SUDHL5 (cell line): Measurements from ENCODE around the genes CASZ1 and EXOSC10.

DNA sequence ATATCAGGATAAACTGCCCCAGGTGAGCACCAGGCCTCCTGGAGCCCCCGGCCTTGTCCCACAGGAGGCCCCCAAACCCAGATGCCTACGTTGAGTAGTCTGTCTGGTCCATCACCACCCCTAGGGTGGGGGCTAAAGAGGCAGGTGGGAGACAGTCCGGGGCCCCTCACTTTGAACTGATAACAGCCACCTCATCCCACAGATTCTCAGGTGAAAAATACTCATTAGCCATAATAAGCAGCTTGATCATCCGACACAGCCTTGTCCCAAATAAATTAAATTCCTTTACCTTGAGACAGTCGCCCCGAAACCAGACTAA lies 103.4 kb downstream of the CASZ1 start:
- PRO-cap: no peak

- PRO-cap: no peak
Measured at GRCh38 chr1:10759173-10760338, 36.9 kb downstream of the CASZ1 start.

DNA sequence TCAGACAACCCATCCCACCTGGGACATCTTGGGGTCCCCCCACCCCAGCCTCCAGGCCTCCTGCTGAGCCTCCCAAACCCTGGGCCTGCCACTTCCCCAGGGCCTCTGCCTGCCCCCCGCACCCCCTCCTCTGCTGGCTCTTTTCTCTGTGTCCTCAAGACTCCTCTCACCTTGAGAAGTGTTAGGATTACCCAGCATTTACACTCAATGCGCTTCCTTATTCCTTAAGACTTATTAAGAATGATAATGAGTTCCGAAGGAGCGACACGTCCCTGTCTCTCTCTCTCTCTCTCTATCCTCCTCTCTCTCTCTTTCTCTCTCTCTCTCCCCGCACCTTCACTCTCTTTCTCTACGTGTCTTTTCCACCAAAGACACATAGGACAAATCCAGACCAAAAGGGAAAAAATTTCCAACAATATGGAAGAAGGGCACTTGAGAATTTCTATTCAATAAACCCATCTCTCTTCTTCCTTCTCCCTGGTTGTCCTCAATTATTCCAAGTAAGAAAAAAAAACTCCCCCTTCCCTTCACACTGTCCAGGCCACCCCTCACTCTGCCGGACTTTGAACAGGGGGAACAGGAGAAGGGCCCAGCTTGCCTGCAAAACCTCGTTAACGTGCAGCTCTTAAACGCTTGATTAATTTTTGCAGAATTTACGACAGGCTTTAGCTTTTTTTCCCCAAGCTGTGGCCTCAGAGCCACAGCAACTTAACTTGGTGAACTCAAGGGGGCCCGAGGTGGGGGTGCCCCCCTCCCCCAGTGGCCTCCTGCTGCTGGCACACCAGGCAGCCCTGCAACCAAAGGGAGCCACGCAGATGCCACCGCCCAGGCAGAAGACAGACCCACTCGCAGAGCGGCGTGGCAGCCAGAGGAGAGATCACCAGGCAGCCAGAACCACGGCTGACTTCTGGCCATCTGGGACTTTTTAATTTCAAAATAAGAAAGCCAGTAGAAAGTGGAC lies 6.9 kb downstream of the CASZ1 start:
- PRO-cap: no peak

DNA sequence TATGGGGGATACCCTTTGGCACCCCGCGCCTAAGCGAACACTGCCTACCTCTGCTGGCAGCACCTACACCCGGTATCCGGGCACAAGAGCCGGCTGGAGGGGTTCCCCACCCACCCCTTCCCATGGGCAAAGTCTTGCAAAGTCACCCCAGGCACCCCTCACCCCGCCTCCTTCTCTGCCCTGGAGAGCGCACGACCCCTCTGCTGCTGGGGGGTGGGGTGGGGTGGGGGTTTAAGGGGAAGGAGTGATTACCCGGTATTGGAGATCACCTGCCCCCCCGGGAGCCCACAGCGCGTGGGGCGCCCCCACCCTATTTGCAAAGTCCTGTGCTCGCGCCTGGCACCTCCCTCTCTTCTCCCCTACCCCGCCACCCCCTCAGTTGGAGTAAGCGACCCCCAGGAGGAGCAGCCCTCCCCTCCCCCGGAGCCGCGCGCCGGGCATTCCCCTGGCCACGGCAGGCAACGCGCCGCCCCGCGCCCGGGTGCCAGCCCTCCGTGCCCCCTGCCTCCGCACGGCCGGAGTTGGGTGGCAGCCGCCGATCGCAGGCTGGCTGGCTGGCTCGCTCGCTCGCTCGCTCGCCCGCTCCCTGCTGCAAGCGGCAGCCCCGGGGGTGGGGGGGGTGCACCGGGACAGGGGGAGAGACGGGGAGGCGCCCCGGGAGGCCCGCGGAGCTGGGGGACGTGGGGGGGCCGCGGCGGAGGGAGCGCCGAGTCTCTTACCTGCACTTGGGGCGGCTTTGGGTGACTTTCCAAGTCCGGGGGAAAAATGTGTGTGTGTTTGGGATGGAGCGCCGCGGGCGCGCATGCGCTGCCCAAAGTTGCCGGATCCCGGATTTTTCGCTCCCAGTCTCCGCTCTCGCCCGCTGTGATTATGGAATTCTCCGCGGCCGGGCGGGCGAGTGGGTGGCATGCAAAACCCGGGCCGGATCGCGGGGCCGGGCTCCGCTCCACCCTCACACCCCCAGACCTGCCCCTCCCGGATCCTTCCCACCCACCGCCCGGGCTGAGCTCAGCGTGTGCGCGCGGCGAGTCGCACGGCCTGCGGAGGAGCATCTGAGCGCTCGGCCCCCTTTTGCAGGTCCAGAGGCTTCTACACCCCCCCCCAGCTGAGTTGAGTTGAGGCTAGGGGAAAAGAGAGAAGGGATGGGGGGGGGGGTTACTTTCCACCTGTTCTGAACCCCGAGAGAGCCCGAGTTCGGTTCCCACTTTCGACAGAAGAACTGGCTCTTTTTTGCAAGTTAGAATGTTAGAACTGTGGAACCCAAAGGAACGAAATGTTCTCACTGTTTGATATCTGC lies at the start of gene CASZ1:
Gene CASZ1 (minus strand): TSS at position 802 of the 1,297 bp plus-strand sequence.
- PRO-cap: no peak

DNA sequence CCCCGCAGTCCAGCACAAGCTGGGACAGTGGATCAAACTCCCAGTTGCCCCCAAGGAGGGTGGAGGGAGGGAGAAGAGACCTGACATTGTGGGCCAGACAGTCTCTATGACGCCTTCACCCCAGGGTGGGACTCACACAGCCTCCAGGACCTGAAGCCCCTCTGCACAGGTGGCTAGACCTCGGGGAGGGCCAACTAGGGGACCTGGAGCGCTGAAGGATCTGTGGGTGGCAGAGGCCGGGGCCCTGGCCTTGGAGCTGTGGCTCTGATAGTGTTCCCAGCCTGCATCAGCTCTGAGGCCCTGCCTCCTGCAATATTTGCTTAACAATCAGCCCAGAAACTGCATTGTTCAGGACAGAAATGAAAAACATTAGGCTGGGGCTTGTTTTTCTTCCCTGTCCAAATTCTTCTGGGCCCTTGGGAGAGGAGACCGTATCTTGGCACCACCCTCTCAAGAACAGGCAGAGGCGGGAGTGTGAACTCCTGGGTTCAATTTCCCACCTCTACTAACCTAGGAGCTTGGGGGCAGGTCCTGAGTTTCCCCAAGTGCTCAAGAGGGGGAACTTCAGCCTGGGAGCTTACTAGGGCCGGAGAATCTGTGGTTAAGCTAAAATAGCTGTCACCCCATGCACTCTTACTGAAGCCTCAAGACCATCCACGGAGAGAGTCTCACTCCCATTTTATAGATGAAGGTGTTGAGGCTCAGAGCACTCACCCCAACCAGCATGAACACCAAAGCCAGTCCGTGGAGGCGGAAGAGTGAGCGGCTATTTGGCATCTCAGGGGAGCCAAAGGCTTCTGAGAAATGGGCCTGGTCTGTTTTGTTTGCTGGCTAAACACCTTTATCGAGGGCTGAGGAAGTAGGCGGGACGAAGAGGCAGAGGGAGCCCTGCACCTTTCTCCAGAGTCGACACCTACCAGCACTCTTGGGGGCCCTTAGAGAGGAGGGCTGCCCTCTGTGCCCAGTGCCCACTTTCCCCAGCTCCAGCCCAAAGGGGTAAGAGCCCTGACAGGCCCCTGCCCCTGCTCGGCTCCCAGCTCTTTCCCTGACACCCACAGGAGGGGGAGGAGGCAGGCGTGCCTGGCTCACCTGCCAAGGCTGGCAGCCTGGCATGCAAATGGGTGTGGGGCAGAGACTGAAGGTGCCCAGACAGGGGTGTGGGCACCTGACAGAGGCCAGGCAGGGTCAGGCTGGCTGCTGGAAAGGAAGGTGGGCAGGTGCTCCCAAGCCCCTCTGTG lies 18.9 kb upstream of the CASZ1 start:
- PRO-cap: no peak

DNA sequence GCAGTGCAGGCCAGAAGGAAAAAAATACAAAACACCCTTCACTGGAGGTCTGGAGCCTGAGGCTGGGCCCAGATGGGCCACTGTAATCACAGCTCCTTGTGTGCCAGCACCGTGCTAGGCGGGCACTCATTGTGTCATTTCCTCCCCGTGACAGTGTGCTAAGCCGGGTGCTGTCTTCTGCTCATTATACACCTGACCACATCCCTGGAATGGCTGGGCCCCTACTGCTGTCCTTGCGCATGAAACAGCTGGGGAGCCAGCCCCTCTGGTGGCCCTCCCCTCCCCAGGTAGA lies 78.2 kb downstream of the C1orf127 start:
- PRO-cap: no peak

GRCh38 chr1:10960835-10961512 lies 20.9 kb downstream of the C1orf127 start:
- PRO-cap: no peak

GRCh38 chr1:10980685-10981351 lies 1.1 kb downstream of the C1orf127 start:
- PRO-cap: no peak

- PRO-cap: no peak
Measured at GRCh38 chr1:11022145-11022838, 9.8 kb downstream of the TARDBP start.

DNA sequence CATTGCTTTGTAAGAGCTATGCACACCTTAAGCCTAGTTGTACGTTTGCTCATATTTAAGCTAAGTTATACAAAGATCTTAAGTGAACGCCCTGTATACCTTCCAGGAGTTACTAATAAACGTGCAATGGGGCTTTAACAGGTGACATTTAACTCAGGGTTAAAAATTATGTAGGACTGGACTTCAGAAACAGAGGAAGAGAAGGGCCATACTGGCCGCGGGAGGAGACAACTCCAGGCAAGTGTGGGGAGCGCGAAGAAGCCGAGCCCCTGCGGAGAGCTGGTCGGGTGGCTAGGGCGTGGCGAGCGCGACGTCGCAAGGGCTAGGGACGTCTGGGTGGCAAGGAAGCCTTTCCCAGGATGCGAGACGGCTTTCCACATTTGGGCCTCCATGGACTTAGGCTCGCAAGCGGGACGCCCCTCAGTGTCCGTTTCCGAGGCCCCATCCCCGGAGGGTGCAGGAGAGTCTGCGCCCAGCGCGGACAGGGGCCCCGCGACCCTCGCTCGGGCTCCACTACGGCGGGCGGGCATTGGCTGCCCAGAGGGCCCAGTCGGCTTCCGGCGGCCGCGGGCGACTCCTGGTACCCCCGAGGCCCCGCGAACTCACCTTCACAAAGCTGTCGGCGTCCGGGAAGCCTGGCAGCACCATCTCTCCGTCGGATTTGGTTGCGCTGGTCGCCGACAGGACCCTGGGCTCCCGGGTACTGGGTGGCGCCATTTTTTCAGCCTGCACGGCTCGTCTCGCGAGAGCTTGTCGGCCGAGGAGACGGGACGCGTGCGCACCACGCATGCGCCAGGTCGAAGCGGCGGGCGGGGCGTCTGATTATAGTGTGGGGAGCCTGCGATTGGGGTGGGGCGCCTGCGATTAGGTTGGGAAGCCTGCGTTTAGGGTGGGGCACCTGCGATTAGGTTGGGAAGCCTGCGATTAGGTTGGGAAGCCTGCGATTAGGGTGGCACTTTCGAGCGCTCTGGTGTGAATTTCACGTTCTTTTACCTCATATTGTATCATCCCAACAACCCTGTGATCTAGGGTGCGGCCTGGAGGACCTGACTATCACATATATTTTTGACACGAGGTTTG lies at the start of gene EXOSC10:
Gene EXOSC10 (minus strand): TSS at position 755 of the 1,080 bp plus-strand sequence.
- PRO-cap: unidirectional peak, plus-strand start at position 186 of the sequence; bidirectional peak, plus-strand start at position 316 of the sequence, minus-strand start at position 245 of the sequence; bidirectional peak, plus-strand start at position 825 of the sequence, minus-strand start at position 663 of the sequence

- PRO-cap: no peak
Measured at GRCh38 chr1:11144615-11145140, 44.5 kb upstream of the ANGPTL7 start.

DNA sequence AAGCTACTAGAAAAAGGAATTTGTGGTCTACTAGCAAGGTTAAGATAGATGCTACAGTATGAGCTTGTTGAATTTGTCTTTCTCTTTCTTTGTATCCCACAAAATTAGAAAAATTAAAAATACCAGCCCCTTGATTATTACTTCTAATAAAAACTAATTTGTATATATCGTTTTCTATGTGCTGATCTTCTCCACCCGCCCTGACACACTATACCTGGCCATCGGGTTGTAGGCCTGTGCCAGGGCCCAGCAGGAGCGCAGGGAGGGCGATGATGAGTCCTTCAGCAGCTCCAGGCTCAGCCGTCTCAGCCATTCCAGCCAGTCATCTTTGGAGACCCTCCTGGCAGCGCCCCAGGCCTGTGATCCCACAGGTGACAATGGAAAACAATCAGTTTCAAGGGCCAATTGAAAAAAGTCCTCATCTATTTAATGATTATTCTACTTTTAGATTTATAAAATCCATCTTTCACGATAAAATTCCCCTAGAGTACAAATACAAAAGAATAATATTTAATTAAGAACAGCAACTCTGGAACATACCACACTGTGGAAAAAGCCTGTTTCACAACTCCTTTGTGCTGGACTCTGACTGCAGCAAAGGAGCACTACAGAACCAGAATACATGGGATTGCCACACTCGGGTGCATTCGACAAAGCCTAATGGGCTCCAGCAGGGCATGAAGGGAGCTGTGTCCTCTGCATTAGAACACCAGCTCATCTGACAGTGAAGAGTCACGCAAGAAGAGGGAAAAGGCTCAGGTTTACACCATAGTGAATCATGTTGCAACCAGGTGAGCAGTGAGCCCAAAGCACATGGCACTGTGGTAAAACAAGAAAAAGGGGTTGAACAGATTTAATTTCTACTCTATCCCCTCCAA lies 15.4 kb downstream of the ANGPTL7 start:
- PRO-cap: no peak

- PRO-cap: no peak
Measured at GRCh38 chr1:11230955-11231268, 31.4 kb downstream of the MTOR start.

GRCh38 chr1:11245939-11246910 lies 16.1 kb downstream of the MTOR start:
- PRO-cap: no peak

DNA sequence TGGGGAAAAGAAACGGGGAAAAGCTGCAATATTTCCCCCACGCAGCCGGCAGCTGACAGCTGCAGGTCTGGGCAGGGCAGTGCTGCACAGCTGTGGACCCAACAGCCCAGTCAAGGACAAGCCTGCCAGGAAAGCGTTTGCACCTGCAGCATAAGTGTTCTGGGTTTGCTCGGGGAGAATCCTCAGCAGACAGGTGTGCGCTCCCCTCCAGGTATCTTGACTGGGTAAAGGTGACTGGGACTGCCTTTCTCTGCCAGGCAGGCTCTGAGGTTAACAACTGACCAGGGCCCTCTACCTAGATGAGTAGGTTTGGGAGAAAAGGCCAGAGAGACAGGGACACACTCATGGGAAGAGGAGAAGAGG lies 53.3 kb downstream of the FBXO2 start:
- PRO-cap: no peak

GRCh38 chr1:11670652-11671074 lies 6.7 kb downstream of the FBXO6 start:
- PRO-cap: no peak

DNA sequence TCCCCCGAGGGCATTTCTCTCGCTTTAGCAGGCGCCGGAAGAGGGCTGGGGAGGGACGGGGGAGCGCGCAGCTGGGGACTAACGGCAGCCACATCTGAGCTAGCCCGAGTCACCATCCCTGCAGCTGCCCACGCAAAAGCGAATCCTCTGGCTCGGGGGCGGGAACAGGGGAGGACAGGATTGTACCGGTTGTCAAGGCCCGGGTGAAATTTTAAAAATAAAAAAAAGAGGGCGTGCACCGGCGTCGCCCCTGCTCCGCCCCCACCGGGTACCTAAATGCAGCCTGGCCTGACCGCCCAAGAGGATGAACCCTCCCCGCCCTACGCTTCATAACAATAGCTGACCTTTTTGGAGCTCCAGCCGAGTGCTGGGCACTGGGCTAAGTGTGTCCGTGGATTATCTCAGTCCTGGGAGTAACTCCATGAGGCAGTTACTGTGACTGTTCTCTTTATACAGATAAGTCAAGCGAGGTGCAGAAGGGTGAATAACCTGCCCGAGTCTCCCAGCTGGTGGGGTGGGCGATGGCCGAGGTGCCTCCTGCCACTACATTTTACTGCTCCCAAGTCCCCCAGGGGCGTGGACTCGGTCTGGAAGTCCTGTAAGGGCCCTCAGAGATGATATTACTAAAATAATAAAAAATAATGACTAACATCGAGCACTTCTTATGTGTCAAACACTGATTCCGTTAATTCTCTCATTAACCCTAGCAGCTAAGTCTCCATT lies 607 bp upstream of the MAD2L2 start:
- PRO-cap: bidirectional peak, plus-strand start at position 40 of the sequence, minus-strand start at position 80 of the sequence; bidirectional peak, plus-strand start at position 275 of the sequence, minus-strand start at position 122 of the sequence

DNA sequence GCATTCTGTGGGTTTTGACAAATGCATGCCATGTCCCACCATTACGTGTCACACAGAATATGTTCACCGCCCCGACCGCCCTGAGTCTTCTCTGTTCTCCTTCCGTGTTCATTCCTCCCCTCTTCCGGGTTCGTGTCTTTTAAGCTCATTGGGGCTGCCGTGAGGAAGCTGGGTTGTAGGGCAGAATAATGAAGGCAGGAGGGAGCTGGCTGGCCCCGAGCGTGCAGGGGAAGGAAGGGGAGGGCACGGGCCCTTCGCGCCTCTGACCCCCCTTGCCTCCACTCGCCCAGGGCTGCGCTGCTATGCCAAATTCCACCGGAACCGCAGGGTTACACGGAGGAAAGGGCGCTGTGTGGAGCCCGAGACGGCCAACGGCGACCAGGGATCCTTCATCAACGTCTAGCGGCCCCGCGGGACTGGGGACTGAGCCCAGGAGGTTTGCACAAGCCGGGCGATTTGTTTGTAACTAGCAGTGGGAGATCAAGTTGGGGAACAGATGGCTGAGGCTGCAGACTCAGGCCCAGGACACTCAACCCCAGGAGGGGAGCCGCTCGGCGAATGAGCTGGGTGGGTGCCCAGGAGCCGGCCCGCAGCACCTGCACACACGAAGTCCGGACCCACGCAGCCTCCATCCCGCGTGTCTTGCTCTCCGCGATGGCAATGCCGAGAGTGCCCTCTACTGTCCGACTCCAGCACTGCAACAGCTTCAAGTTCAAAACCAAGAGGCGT lies 16.5 kb upstream of the AGTRAP start:
- PRO-cap: bidirectional peak, plus-strand start at position 150 of the sequence, minus-strand start at position 114 of the sequence; unidirectional peak, minus-strand start at position 629 of the sequence

DNA sequence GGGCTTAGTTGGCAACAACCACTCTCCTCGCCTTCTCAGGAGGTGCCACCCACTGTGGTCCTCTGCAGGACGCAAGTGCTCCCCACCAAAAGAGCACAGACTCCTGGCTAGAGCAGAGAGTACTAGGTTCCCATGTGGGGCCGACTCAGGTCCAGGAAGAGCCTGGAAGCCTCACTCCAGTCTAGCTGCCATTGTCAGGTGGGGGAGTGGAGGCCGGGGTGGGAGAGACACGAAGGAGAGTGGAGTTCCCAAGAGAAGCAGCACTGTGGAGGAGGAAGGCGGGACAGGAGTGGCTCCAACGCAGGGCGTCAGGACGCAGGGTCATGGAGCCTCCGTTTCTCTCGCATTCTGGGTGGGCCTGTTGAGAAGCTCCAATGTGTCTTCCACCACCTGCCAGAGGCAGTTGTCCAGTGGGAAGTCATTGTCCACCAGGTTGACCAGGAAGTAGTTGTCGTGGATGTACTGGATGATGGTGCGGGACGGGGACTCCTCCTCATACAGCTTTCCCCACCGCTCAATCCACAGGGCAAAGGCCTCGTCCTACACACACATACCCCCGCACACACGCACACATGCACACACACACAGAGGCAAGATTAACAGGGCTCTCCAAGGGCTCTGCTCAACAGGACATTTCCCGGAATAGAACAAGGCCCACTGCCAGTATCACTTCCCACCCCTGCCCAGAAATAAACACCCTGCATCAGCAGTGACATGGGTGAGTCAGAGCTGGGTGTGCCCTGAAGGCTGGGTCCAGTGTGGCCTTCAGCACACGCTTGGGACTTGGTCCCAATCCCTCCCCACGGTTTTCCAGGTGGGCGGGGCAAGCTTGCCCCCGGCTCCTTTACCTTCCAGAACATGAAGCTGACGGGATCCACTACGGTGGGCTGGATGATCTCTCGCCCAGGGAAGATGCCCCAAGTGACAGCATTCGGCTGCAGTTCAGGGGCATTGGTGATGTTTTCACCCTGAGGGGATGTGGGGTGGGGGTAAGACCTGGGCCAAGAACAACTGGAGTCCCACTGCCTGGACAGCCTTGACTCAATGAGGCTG lies 15.1 kb downstream of the MTHFR start:
- PRO-cap: no peak

GRCh38 chr1:11794930-11796190 lies 10.4 kb downstream of the MTHFR start:
- PRO-cap: no peak